GM12891 (cell line): ENCODE measurements around the genes PDIA4, ZNF425 and ZNF282.

DNA sequence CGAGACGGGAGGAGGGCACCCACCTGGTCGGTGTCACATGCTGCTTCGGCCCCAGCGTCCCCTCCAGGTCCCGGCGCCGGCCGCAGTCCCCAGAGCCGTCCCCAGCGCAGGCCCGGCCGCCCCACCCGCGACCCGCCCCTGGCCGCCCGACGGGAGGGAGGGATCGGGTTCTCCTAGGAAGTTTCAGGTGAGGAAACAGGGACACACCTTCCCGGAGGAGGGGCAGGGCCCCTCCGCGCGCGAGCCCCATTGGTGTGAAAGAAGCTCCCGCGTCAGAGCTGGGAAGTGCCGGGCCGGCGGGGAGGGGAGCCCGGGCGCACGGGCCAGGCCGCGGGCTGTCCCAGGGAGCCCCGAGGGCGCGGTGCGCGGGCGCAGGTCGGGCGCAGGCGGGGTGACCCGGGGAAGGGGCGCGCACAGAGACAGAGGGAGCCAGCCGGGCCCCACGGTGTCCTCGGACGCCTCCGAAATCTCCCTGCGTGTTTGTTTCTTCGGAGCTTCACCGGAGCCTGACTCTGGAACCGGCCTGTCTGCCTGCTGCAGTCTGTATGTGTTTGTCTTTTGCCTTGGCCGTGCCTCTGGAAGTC lies 18.0 kb upstream of the OR2A1 start:
- RRBS = no CpG with 5 or more reads among the region's 57 CpGs

GRCh38 chr7:145997075-145997468 lies 119.5 kb upstream of the CNTNAP2 start:
- RRBS = no CpG with 5 or more reads among the region's 2 CpGs

- RRBS = no CpG with 5 or more reads among the region's 7 CpGs
These were observed 72.1 kb downstream of the EZH2 start for GRCh38 chr7:148811655-148812660.

GRCh38 chr7:148882838-148883966 lies 889 bp downstream of the EZH2 start:
- RRBS = 2% methylated on average over 27 of the region's 92 CpGs

- RRBS = no CpG with 5 or more reads among the region's 12 CpGs
These were observed 25.5 kb downstream of the PDIA4 start for GRCh38 chr7:149002802-149003253.

- RRBS = no CpG with 5 or more reads among the region's 3 CpGs
These were observed 875 bp downstream of the PDIA4 start for GRCh38 chr7:149027416-149027843.

DNA sequence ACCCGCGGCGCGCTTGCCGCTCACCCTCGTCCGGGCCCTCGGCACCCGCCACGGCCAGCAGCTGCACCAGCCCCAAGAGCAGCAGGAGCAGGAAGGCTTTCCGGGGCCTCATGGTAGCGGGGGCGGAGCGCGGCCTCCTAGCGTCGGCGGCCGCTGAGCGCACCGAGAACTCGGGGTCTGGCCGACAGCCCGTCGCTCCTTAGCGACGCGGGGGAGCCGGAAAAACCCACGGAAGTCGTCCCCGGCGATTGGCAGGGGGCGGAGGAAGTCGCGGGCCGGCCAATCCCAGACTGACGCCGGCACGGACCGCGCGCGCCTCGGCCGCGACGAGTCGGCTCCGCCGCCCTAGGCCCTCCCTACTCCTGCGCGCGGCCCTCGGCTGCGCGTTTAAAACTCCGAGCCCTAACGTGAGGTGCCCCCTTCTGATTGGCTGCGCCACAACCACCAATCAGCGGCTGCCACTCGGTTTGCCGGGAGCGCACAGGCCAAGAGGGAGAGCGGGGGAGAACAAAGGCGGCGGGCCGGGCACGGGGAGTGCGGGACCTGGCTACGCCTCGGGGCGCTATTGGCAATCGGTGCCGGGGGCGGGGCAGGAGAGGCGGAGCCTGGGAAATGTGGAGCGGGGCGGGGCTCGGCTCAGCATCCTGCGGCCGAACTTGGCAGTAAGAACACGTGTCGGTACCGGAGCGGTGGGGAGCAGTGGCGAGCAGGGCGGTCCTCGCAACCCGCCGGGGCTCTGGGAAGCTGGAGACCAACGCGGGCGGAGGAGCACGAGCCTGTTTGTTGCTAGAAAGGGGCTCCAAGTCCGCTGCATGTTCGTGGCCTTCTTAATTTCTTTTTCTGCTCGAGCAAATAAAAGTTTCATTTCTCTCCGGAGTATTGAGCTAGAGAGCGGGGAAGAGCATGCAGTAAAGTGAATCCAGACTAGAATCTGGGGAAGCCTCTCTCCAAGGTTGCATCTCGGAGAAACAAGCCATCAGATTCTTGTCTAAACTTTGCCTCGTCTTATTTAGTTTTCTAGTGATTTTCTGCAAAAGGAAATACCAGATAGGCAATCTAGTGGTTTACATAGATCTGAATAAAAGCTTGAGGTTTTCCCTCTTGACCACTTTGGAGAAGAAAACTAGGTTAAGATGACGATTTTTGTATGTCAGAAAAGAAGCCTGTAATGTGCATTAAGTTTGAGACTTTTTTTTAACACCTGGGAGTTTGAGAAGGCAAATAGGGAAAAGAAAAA lies at the start of gene PDIA4:
PDIA4 (minus strand) TSS at position 209 of the 1,237 bp plus-strand sequence.
- RRBS = 2% methylated on average over 31 of the region's 103 CpGs

DNA sequence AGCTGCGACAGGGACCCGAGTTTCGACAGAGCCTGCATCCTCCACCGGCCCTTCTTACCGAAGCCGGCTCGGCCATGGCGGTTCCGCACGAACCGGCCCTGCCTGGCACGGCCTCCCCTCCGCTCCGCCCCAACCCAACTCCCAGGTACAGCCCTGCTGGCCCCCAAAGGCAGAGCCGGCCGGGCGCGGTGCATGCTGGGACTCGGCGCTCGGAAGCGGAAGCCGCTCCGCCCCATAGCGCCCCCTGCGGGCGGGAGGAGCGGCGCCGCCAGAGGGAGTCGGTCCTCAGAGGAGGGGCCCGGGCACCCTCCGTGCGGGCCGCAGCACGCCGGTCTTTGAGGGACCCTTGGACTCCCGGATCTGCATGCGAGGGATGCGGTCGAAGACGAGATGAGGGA lies at the start of gene ZNF425:
ZNF425 (minus strand) TSS at position 187 of the 398 bp plus-strand sequence.
- RRBS = 2% methylated on average over 7 of the region's 42 CpGs

DNA sequence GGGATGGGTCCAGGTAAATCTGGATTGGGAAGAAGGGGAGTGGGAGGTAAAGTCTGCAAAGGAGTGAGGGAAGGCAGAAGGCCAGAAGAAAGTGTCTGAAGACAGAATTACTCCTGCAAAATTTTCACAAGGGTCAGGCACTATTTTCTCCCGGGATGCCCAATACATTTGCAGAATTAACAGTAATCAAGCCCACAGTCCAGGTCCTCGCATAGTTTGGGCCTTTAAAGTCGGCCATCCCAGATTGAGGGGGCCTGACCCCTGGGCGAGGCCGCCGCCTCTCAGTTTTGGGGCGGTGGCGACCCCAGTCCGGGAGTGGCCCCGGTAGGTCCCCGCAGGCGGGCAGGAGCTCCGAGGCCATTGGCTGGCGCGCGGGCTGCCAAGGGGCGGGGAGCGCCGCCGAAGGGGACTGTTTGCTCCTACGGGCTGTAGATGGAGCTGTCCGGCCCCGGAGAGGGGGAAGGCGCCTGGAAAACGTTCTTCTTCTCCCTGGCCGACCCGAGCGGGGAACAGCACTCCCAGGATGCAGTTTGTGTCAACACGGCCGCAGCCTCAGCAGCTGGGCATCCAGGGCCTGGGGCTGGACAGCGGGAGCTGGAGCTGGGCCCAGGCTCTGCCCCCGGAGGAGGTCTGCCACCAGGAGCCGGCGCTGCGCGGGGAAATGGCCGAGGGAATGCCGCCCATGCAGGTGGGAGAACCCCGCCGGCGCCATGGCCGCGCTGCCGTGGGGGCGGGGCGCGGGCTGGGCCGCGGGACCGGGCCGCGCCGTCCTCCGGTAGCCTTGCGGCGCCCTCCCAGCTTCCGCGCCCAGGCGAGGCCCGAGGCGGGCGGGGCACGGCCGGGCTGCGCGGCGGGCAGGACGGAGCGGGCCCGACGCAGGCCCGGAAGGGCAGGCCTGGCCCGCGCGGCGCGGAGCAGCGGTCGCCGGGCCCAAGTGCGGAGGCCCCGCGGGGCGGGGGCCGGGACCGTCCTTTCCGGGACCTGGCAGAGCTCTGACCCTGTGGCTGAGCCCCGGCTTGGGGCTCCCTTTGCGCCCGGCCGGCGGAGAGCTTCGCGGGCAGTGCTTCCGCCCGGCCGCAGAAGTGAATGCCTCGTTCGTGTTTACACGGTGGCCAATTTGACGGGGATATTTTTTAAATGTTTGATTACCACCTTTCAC lies at the start of gene ZNF282:
ZNF282 (plus strand) TSS at position 480 of the 1,159 bp plus-strand sequence.
- RRBS = 1% methylated on average over 45 of the region's 101 CpGs

DNA sequence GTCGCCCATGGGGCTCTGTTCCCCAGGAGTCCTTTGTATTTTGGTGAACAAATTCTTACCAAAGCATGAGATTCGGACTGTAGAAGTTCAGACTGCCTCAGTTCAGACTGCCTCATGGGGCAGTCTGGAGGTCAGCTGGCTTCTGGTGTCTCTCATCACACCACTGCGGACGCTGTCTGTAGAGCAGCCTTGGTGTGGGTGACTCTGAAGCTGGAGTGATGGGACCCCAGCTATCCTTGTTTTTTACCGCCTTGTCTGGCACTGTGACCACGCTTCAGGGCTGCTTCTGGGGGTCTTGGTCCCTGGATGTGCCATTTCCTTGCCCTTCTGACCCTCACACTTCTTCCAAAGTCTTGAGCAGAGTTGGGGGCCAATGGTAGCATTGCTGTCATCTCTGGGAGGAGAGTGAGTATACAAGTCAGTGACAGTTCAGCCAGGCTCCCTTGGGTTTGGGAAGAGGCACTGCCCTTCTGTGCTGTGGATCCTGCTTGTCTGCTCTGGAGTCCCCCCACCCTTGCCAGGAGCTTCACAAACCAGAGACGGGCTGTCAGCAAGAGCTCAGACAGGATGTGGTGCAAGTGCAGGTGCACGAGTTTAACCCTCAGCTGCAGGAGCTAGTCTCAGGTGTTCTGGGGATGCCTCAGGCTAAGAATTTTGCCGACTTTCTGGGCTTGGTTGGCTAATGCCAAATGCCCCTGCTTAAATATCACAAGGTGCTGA lies 22.1 kb downstream of the ZNF783 start:
- RRBS = no CpG with 5 or more reads among the region's 9 CpGs

DNA sequence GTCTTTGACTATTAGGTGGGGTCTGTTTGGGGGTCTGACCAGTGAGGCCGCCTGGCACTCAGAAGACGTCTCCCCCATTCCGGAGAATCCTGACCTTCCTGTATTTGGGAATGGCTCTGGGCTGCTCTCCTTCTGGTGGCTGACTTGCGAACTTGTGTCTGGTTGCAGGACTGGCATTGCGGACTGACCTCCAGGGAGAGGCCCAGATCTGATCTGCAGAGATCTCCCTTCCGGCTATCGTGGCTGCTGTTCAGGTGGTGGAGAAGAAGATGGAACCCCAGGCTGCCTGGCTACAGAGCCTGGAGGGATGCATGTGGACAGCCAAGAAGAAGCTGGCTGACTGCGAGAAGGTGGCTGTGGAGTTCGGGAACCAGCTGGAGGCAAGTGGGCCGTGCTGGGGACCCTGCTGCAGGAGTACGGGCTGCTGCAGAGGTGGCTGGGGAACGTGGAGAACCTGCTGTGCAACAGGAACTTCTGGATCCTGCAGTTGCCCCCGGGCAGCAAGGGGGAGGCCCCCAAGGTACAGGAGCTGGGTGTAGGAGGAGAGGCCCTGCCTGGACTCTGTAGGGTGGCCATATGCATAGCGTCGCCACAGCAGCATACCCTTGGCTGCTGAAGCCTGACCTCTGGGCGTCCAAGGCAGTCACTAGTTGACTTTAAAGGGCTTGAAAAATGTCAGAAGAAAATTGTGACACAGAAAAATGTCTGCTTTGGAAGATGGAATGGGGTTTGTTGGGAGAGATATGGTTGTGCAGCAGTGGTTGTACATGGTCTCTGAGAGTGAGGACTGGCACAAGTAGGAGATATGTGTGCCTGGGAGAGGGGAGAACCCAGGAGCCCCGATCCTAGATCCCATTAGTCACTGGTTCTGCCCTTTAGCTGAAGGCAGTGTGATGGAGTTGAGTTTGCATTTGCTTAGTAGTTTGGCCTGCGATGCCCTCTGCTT lies 25.7 kb downstream of the ZNF783 start:
- RRBS = no CpG with 5 or more reads among the region's 18 CpGs

- RRBS = 37% methylated on average over 10 of the region's 62 CpGs
These were observed 45.7 kb downstream of the ZNF777 start for GRCh38 chr7:149414707-149416098.

DNA sequence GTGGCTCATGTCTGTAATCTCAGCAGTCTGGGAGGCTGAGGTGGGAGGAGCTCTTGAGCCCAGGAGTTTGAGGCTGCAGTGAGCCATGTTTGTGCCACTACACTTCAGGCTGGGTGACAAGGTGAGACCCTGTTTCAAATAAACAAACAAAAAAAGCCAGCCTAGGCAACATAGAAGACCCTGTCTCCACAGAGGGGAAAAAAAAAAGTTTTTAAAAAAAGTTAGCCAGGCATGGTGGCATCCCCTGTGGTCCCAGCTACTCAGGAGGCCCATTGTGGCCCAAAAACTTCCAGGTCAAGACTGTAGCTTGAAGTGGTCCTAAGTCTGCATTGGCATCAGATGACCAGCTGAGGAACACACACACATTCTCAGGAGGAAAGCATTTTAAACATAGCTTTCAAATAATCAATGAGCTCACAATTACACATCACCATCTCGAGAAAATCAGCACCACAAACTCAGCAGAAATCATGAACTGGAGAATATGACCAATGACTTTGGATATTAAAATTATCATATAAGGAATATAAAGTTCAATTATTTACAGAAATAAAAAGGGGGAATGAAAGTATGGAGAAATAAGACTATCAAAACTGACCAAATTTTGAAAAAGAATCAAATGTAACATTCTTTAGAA lies 17.7 kb downstream of the ZNF746 start:
- RRBS = no CpG with 5 or more reads among the region's 1 CpG

- RRBS = no CpG with 5 or more reads among the region's 7 CpGs
These were observed 63.9 kb upstream of the ZNF746 start for GRCh38 chr7:149561470-149561857.

- RRBS = no CpG with 5 or more reads among the region's 16 CpGs
These were observed 103.2 kb upstream of the KRBA1 start for GRCh38 chr7:149611307-149612119.

GRCh38 chr7:149706737-149706940 lies 8.1 kb upstream of the KRBA1 start:
- RRBS = no CpG with 5 or more reads among the region's 3 CpGs

DNA sequence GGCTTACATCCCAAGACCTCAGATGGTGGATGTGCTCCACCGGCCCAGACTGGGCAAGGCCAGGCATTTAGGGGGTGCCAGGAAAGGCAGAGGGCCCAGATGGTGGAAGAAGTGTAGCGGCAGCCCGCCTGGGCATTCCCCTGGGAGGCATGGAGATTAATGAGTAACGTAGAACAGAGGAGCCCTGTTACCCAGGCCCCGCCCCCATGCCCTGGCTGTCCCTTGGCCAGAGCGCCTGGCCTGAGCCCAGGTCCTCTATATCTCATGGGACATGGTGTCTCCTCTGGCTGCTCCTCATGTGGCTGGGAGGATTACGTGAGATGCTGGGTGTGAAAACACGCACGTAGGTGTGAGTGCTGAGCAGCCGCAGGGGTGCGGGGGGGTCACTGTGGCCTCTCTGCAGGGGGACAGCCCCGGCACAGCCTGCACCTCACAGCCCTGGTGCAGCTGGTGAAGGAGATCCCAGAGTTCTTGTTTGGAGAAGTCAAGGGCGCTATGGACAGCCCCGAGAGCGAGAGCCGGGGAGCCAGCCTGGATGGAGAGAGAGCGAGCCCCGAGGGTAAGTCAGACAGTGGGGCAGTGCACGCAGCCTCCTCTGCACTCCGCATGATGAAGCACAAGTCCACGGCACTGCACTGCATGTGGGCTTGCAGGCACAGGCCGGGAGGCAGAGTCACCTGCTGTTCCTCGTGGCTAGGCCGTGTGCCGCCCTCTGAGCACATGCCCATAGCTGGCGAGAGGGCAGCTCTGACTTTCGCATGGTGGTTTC lies 5.9 kb downstream of the KRBA1 start:
- RRBS = no CpG with 5 or more reads among the region's 27 CpGs

- RRBS = no CpG with 5 or more reads among the region's 19 CpGs
These were observed 8.6 kb downstream of the KRBA1 start for GRCh38 chr7:149723142-149724044.

DNA sequence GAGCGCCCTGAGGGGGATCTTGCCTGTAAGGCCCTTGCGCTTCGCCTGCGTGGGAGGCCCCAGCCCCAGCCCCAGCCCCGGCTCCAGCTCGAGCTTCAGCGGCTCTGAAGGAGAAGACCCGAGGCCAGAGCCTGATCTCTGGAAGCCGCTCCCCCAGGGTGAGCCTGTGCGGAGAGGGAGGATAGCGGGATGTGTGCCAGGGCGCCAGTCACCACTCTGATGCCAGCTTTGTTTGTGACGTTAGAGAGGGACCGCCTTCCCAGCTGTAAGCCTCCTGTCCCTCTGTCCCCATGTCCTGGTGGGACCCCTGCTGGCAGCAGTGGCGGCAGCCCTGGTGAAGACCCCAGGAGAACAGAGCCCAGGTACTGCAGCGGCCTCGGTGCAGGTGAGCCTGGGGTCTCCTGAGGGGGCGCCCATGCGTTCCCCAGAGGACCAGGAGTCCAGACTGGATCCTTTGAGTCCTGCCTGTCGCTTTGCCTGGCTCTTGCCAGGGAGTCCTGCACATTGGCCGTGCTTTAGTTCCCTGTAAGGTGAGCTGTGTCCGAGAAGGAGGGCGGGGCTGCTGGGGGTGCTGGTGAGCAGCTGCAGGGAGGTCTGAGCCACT lies 15.5 kb downstream of the KRBA1 start:
- RRBS = no CpG with 5 or more reads among the region's 23 CpGs

DNA sequence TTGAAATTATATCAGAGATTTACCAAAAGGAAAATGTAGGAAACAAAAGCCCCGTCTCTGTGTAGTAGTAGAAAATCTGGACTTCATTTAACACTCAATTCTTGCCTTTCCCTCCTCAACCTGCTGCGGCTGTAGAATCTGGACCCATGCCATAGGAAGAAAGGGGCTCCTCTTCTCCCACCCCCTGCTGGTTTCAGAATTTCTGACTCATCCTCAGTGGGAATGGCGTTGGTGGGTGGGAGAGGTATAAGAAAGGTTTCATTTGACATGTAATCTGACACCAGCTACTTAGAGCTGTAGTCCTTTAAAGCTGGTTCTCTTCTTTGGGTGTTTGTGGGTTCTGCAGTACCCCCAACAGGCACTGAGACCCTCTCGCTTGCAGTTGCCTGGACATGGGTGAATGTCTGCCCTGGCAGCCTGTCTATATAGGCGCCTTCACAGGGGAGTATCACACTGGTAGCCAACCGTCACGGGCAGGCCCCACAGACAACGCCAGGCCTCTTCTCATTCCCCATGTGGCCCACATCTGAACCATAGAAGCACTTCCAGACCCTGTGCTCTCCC lies 17.2 kb downstream of the ZNF862 start:
- RRBS = no CpG with 5 or more reads among the region's 8 CpGs